ENCODE data around the gene HYDIN.

GRCh38 chr16:71230568-71231123 lies at the start of gene HYDIN:
Gene HYDIN, minus strand, starts transcription at chr16:71230722.
- PRO-cap = no peak

- PRO-cap = no peak
Measured at GRCh38 chr16:71481872-71482224, 7.3 kb downstream of the ZNF19 start.

GRCh38 chr16:71626760-71627290 lies 841 bp downstream of the MARVELD3 start:
- PRO-cap = no peak

DNA sequence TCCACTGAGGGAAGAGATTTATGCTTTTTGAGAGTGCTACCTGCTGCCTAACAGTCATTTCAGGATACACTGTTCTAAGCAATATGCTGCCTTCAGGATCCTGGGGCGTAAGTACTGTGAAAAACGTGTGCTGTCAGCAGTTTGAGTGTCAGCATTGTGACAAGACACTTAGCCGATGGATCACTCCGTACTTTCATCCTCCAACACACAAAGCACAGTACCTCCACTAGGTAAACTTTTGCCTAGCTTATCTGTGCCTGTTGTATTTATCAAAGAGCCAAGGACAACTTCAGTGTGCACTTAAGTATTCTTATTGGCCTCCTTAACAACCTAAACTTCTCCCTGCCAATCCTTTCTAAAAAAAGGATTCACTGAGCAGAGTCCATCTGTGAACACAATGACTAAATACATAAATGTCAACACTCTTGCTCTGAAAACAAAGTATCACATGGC lies 33.8 kb upstream of the PHLPP2 start:
- PRO-cap = unidirectional peak, minus-strand start at position 204 of the sequence

DNA sequence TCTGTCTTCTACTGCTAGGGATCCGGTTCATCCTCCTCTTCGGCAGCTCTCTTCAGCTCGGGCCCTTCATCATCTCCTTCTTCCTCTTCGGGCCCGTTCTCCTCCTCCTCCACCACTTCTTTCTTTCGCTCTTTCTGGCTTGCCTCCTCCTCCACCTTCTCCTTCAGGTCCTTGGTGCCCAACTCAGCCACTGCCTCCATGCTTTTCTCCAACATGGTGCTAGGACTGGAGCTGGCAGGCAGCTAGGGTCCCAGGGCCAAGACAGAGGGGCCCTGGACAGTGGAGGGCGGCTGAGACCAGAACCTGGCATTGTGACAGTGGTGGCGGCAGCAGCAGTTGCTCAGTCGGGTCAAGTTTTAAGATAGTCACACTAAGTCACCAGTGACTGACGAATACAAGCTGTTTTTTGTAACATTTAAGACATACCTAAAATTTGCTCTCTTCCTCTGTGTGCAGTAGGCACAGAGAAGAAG lies 31.0 kb downstream of the AP1G1 start:
- PRO-cap = no peak

GRCh38 chr16:72016795-72017788 lies 8.5 kb downstream of the DHODH start:
- PRO-cap = no peak

- PRO-cap = no peak
Measured at GRCh38 chr16:72027550-72028389, 19.2 kb downstream of the DHODH start.

GRCh38 chr16:72084654-72085596 lies 8.5 kb downstream of the TXNL4B start:
- PRO-cap = no peak

- PRO-cap = no peak
Measured at GRCh38 chr16:72095915-72096437, 2.3 kb downstream of the DHX38 start.

DNA sequence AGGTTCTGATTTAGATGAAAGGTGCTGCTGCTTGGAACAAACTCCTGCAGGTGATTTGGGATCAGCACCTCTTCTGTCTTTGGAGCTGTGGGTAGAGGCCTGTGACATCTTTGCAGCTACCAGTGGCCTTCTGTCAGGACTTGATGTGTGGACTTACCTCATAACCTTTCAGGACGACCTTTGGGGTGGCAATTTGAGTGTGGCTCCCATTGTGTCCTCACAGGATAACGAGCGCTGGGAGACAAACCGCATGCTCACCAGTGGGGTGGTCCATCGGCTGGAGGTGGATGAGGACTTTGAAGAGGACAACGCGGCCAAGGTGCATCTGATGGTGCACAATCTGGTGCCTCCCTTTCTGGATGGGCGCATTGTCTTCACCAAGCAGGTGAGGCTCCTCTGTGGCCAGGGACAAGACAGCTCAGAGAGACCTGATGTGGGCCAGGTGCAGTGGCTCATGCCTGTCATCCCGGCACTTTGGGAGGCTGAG lies 6.6 kb downstream of the DHX38 start:
- PRO-cap = no peak

- PRO-cap = no peak
Measured at GRCh38 chr16:72101201-72101664, 7.6 kb downstream of the DHX38 start.

DNA sequence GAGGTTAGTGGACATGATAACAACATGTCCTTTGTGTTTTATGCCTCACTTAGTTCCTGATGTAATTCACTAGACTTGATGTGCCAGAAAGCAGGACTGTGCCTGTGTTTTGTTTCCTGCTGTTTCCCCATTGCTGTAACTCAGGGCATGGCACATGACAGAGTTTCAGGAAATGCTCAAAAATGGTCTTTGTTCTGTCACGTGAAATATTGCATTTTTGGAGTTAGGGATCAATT lies 32.7 kb downstream of the DHX38 start:
- PRO-cap = bidirectional peak, plus-strand start outside the sequence, minus-strand start at position 132 of the sequence

DNA sequence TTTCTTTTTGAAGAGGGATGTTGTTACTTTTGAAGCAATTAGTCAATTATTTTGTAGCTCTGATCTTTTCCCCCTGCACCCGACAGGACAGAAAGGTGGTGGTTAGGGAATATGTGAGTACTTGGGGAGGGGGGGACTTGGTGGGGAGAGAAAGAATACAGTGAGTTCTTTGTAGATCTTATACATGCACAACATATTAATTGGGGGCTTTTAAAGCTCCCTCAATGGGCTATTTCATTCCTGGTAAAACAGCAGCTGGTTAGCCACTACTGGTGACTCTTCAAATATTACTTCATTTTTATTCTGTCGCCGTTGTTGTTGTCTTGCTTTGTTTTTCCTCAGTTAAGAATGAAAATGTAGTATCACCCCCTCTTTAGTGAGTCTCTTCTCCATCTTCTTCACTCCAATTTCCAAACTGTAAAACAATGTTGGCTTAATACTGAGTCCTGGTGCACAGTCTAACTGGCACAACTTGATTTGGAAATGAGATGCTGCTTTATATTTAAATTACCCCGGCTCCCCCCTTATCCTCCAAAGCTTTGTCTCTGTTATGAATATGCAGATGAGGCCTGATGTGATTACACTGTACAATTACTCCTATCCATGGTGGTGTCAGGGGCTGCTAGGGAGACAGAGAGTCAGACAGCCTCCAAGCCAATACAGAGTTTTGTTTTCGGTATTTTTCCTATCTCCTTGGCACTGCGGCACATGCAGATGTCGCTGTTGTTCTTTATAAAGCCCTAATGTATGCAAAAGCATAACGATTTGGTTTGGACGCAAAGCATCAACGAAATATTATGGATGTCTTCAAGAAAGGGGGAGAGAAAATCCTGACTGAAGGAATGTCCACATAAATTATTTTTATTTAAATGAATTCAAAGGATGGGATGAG lies 256.9 kb upstream of the PMFBP1 start:
- PRO-cap = no peak

GRCh38 chr16:72946451-72947223 lies 101.3 kb downstream of the ZFHX3 start:
- PRO-cap = no peak

DNA sequence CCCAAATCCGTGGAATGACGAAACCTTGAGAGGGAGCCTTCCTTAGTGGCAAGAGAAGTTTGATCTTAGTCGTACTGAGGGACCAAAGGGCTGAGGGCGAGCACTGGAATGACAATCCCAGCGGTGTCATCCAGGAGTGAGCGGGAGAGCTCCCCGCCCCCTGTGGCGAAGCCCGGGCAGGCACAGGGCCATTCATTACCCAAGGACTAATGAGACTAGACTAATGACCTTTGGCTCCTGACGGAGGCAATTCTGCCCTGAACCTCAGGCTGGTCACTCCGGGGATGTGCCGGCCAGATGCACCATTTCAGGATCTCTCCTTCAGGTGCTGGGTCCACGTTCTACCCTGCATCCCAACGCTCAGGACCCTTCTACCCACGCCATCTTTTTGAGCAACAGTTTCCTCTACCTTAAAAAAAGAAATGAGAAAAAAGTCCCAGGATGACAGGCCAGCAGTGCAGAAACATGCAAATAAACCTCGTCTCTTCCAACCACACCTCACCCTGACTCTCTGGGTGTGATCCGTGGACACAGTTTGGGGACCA lies 99.9 kb downstream of the ZFHX3 start:
- PRO-cap = no peak

DNA sequence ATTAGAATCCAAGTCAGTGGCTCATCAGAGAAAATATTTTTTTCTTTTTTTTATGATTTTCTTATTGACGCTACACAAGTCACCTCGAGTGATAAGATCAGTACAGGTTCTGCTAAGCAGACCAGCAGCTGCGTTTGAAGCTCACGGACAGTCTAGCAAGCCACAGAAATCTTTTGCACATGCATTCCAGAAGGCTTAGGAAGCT lies 95.0 kb downstream of the ZFHX3 start:
- PRO-cap = no peak

DNA sequence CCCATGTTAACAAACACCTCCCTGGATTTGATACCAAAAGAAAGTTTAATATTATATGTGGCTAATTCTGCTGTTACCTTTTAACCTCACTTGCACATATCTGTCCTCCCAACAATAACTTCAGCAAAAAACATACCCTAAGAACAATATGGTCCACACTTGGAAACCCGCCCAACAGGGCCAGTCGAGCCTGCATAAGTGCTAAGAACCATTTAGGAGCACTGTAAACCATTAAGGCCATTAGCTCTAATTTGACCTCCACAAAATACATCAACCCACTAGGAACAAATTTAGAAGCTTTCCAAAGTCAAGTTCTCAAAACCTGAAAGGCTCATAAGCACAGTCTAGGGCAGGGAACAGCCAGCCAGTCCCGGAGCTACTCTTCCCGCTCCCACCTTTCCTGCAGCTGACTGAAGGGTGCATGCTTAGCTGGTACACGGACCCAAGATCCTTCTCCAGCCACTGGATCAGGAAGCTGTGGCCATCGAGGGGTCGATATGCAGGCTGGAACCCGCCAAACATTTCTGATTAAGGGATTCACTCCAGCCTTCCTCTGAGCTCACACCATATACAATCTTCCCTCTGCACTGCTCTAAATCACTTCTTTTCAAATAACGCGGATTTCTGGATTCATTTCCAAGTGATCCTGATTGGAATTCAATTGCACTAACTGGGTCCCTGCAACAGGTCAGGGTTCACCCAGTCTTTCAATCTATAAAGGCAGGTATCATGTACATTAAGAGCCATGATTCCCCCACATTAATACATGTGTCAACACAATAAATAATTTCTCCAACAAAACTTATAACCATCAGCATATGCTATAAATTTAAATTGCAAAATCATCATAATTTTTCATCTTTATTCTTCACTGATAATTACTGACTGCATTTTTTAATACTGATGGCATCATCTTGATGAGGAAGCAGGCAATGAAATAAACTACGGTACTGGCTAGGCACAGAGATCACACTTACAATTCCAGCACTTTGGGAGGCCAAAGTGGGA lies 59.7 kb downstream of the ZFHX3 start:
- PRO-cap = no peak

- PRO-cap = no peak
Measured at GRCh38 chr16:73018644-73019326, 29.1 kb downstream of the ZFHX3 start.

DNA sequence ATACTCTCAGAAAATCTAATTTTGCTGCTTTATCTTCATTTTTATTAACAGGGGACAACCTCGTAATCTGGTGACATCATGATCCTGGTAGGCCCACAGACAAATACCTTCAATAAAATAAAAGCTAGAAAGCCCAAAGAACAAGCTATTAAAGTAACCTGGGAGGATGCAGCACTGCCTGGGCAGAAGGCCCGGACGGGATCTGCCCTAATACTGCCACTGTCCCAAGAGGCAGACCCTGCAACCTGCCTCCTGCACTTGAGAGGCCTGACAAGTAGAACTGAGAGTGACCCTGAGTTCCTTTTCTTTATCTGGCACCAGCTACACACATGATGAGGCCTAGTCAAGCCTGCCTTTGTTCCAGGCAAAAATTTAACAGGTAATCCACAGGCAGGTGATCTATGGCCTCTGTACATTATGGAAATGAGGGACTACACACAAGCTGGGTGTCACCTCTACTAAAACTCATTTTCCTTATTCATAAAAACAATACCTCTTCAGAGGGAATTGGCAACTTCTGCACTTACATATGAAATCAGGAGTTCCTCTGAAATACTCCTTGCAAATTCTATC lies 2.2 kb upstream of the ZFHX3 start:
- PRO-cap = no peak

DNA sequence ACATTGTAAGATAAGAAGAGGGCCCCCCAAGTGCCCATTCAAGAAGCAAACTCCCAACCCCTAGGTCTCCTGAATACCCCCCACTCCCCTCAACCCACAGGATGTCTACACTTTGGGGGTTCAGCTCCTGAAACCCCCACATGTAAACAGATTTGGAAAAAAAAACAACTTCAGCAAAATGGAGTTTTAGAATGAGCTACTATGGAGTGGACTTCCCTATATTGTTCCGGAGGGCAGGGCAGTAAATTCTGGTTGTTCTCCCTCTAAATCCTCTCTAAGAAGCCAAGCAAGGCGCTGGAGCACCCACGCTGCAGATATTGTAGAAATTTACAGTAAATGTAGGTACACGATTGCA lies 8.4 kb upstream of the ZFHX3 start:
- PRO-cap = no peak